Rectum (tissue), 1 donor: ENCODE results near the genes CYS1 and HPCAL1.

GRCh38 chr2:9330763-9331390 lies 92.5 kb downstream of the ITGB1BP1 start:
- PRO-cap = no peak

DNA sequence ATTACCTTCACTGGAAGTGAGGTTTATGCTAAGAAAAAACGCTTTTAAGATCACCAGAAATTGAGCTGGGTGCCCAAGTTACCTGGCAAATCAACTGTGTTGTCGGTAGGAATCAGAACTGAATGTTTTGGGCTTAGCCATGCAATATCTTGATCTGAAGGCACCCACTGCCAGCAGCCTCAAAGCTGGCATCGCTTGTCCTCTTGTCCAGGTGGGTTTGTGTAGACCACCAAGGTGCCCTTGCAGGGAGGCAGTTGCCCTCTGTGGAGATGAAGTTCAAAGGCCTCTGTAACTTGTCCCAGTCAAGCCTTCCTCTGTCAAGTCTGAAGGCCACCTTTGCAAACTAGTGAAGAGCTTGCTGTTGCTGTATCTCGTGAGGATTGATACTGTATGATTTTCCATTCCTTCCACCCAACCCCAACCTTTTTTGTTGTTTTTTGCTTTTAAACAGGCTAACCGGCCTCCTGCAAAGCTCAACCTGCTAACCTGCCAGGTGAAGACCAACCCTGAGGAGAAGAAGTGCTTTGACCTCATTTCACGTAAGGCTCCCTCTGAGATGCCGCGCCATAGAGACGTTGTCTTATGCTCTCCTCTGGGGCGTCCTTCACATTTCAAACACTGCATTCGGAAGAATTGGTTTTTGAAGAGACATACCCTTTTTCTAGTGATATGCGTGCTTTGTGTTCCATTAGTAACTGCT lies 72.8 kb downstream of the ITGB1BP1 start:
- PRO-cap = no peak

- PRO-cap = no peak
Observed at GRCh38 chr2:9351491-9352205, 71.7 kb downstream of the ITGB1BP1 start.

DNA sequence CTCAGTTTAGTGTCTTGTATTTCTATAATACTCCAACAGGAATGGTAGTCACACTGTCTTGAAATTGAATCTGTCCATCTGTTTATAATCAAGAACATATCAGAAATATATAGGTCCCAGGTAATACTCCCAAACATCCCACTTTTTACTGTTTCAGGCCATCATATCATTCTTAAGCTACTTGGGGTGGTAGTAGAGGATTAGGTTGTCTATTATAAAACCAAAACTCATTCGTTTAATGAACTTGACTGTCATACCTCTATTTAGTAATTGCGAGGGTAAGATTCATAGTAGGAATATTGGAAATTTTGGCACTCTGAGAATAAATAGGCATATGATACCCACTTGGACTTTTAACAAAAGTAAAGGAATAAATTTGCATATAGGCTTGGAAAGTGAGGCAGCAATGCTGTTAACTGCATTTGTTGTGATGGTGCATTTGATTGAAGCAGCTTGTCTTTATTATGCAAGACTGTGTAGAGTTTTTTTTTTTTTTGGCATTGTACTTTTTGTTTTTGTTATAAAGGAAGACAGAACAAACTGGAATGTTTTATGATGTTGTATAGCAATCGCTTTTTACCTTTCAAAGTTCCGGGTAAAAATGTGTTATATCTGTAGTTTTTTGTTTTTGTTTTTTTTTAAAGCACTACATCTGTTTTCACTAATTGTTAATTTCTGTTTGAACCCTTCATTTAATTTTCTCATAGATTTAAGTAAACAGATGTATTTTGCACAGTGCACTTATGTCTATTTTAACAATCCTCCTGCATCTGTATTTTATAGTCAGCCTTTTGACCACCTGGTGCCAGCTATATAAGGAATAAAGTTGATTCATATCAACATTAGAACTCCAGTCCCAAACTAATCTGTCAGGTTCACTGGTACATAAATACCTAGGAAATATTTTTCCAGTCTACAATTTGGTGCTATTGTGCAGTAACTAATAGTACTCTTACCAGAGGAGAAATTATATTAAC lies 18.8 kb downstream of the ITGB1BP1 start:
- PRO-cap = no peak

GRCh38 chr2:9692354-9693150 lies 61.8 kb upstream of the YWHAQ start:
- PRO-cap = no peak

DNA sequence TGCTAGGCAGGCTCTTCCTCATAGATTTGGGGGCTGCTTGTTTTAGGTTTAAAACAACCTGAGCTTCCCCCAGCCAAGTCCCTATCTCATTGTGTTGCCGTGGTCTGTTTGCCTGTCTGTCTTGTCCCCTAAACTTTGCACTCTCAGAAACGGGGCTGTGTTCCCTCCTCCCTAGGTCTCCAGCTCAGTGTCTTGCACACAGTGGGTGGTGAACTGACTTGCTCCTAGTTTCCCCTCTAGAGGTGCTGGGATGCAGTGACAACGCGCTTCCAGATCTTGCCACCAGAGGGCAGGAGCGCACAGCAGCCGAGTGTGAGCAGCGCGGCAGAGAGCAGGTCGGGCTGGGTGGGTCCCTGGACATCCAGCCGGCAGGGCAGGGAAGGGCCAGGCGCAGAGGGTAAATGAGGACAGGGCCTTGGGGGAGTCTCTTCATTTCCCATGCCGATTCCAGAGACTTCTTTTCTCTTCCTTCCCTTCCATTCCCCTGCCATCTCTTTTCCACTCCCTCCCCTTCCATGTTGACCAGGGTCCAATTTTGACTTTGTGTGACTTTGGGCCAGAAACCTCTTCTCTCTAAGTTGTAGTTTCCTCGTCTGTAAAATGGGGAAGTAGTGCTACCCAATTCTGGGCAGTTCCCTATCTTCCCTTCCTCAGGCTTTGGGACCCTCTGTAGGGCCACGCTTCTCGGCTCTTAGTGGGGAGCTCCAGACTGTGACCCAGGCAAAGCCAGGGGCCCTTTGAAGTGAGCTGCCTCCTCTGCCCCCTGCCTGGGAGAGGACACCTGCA lies 43.5 kb upstream of the TAF1B start:
- PRO-cap = bidirectional peak, plus-strand start at position 364 of the sequence, minus-strand start at position 193 of the sequence

DNA sequence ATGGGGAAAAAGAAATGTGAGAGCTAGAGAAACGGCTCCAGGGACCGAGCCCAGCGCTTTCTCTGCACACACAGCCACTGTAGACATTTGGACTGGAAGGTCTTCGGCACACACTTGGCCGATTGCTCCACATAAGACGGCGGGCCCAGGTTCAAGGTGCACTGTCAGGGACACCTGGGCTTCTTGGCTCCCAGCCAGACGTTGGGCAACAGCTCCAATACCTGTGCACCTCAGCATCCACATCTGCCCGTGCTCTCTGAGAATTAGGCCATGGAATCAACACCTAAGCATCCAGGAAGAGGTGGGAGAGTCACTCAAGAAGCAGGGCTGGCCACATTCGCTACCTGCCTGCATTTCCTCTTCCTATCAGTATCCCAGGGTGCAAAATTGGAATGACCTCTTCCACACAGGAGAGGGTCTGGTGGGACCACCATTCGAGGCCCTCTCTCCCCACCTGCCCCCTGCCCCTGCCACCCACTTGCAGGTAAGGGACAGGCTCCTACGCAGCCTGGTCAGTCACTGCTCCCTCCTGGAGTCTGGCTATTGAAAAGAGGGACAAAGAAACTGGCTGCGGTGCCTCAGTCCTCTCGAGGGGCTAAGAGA lies 40.1 kb upstream of the TAF1B start:
- PRO-cap = no peak

- PRO-cap = no peak
Observed at GRCh38 chr2:9954236-9954838, 2.8 kb downstream of the GRHL1 start.

- PRO-cap = no peak
Observed at GRCh38 chr2:9997992-9998402, 45.4 kb upstream of the KLF11 start.

- PRO-cap = no peak
Observed at GRCh38 chr2:10007348-10007809, 36.0 kb upstream of the KLF11 start.

- PRO-cap = no peak
Observed at GRCh38 chr2:10016361-10017239, 26.8 kb upstream of the KLF11 start.

DNA sequence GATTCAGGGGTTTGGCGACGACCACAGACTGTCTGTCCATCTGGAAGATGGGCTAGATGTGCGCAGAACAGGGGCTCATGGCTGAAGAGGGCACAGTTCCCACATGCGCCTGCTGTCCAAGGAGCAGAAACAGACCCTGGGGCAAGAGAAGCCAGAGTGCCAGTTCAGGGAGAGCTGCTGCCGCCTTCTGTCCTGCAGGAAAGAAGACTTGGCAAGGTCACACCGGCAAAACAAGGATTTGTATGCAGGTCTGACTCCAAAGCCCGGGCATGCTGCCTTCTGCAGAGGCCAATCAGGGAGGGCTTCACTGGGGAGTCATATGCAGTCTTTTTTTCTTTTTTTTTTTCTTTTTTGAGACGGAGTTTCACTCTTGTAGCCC lies 3.4 kb upstream of the KLF11 start:
- PRO-cap = no peak

GRCh38 chr2:10079198-10079858 lies 883 bp downstream of the CYS1 start:
- PRO-cap = bidirectional peak, plus-strand start at chr2:10079615, minus-strand start at chr2:10079601; bidirectional peak, plus-strand start at chr2:10079756, minus-strand start at chr2:10079695

DNA sequence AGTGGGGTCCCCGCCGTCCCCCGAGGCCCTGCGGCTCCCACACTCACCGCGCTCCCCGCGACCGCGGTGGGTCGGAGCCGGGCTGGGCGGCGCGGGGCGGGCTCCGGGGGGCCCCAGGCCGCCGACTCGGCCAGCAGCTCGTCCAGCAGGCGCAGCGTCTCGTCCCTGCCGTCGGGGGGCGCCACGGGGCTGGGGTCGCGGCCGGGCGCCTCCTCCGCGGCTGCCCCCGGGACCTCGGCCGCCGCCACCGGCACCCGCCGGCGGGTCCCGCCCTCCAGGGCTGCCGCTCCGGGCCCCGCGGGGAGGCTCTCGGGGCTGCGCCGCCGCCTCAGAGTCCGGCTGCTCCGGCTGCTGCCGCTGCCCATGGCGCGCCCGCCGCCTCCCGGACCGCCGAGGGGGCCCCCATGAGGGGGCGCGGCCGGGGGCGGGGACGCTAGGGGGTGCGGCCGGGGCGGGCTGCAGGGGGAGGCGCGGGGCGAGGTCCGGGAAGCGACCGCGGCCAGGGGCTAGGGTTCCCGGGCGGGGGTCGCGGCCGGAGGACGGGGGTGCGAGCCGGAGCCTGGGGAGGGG lies at the start of gene CYS1:
CYS1 (minus strand) TSS at position 553 of the 570 bp plus-strand sequence.
- PRO-cap = bidirectional peak, plus-strand start at position 461 of the sequence, minus-strand start at position 395 of the sequence

- PRO-cap = unidirectional peak, plus-strand start at chr2:10095378
Observed at GRCh38 chr2:10095095-10095549, 14.9 kb upstream of the CYS1 start.

GRCh38 chr2:10122062-10122432 lies 492 bp upstream of the RRM2 start:
- PRO-cap = bidirectional peak, plus-strand start at chr2:10122345, minus-strand start at chr2:10122267

GRCh38 chr2:10286710-10287227 lies 15.9 kb upstream of the HPCAL1 start:
- PRO-cap = no peak

DNA sequence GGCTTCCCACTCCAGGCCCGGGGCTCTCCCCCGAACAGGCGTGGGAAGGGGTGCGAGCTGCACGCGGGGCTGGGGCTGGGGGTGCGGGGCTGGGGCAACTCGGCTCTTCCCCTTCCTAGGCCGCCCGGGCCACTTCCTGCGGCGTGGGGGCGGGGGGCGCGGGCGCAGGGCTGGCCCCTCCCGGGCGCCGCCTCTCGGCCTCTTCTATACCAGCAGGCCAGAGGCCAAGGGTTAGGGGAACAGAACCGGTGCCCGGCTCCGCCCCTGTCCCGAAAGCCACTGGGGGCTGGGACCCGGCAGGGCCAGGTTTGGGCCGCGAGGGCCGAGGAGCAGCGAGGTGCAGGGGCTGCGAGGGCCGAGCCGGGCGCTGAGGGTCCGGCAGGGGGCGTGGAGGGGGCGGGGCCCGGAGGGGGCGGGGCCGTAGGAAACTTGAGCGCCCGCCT lies 306 bp upstream of the HPCAL1 start:
- PRO-cap = bidirectional peak, plus-strand start at position 220 of the sequence, minus-strand start at position 135 of the sequence; bidirectional peak, plus-strand start outside the sequence, minus-strand start at position 389 of the sequence

- PRO-cap = bidirectional peak, plus-strand start at chr2:10302904, minus-strand start at chr2:10302765; bidirectional peak, plus-strand start at chr2:10303473, minus-strand start at chr2:10303312; bidirectional peak, plus-strand start at chr2:10303752, minus-strand start at chr2:10303492
Observed at GRCh38 chr2:10302820-10303693, at the start of gene HPCAL1. Gene HPCAL1 (plus strand): TSS chr2:10302904.

DNA sequence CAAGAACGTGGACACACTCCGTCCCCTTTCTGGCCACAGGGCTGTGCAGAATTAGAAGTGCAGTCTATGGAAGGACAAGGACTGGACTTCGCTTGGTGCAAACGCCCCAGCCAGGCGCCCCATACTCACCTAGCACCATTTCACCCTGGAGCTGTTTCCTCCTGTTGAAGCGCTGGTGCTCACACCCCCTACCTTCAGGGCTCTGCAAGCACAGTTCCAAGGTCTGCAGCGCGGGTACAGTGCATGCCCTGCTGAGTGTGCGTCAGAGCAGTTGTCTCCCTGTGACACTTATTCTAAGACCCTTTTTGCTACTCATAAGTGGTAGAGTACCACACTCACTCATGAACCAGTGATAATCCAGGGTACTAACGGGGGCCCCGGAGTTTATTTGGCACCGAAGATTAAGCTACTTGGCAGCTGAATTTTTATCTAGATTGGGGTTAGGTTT lies 3.1 kb downstream of the HPCAL1 start:
- PRO-cap = no peak